Omental fat pad (tissue), 4 donors: Measurements from ENCODE around the gene ZSCAN30.

GRCh38 chr18:31229208-31229535, 66.5 kb upstream of the DSC1 start:
- PRO-cap: no peak
- RAMPAGE, long total RNA, 4 experiments: no peak in any of the 4 experiments

DNA sequence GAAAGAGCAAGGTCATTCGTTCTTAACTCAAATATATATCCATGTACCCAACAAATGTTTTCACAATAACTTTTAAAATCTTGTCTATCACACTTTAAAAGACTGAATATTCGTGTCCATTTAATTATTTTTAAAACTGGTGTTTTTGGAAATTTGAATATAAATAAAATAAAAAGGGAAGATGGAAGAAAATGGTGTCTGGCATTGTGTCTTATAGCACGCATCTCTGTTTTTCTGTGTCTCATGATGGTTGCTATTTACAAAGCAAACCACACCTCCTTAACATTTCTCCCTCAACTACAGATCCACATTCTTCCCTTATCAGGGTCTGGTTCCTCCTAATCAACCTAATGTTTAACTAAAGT, 55.9 kb upstream of the DSG1 start:
- PRO-cap: no peak
- RAMPAGE, long total RNA, 4 experiments: no peak in any of the 4 experiments

- PRO-cap: no peak
- RAMPAGE, long total RNA, 4 experiments: no peak in any of the 4 experiments
Measured at GRCh38 chr18:31278653-31279153, 39.3 kb upstream of the DSG1 start.

DNA sequence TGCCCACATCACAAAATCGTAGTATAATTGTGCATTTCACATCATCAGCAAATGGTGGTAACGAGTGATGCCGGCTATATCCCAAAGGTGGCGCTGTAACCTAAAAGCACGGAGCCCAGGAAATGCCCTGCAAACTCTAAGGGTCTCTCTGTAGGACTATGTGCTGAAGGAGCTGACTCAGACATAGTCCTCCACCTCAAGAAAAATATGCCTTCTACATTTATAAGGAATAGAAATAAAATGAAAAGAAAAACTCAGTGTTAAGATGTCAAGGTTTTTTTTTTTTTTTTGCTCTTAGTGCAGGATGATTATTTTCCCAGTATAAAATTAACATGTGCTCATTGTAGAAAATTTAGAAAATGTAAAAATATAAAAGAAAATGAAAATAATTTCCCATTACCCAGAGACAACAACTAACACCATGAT, 23.0 kb upstream of the DSG3 start:
- PRO-cap: no peak
- RAMPAGE, long total RNA, 4 experiments: no peak in any of the 4 experiments

GRCh38 chr18:31486473-31487173, 11.4 kb upstream of the DSG2 start:
- PRO-cap: no peak
- RAMPAGE, long total RNA, 4 experiments: no peak in any of the 4 experiments

DNA sequence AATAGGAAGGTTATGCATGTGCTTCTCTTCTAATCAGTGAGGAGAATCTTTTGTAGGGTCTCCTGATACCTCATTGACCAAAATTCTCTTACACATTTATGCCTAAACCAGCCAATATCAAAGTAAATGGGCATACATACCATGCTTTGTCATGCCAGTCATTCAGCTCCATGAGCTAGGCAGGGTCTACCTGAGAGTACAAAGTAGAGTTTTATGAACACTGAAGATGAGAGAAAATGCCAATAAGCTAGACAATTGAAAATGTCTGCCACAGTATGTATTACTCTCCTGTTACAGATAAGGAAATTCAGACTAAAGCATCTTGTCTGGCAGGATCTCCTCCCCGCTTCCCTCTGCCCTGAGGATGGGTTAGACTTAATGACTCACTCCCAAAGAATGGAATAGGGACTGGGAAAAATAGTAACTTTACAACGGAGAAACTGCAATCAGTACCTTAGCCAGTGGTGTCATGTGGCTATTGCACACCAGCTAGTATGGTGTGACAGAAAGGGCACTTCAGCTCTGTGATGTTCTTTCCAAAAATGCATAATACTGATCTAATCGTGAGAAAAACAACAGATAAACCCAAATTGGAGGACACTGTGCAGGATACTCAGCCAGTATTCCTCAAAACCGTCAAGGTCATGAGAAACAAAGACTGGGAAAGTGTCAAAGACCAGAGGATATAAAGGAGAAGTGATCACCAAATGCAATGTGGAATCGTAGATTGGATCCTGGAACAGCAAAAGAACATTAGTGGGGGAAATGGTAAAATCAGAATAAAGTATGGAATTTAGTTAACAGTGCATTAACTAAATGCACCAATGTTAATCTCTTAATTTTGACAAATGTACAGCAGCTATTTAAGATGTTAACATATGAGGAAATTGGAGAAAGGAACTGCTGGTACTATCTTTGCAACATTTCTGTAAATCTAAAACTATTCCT, 15.6 kb downstream of the DSG2 start:
- PRO-cap: no peak
- RAMPAGE, long total RNA, 4 experiments: no peak in any of the 4 experiments

DNA sequence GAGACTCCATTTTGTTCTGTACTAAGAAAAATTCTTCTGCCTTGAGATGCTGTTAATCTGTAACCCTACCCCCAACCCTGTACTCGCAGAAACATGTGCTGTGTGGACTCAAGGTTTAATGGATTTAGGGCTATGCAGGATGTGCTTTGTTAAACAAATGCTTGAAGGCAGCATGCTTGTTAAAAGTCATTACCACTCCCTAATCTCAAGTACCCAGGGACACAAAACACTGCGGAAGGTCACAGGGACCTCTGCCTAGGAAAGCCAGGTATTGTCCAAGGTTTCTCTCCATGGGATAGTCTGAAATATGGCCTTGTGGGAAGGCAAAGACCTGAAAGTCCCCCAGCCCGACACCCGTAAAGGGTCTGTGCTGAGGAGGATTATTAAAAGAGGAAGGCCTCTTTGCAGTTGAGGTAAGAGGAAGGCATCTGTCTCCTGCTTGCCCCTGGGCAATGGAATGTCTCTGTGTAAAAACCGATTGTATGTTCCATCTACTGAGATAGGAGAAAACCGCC, 49.9 kb upstream of the SLC25A52 start:
- PRO-cap: no peak
- RAMPAGE, long total RNA, 4 experiments: no peak in any of the 4 experiments

DNA sequence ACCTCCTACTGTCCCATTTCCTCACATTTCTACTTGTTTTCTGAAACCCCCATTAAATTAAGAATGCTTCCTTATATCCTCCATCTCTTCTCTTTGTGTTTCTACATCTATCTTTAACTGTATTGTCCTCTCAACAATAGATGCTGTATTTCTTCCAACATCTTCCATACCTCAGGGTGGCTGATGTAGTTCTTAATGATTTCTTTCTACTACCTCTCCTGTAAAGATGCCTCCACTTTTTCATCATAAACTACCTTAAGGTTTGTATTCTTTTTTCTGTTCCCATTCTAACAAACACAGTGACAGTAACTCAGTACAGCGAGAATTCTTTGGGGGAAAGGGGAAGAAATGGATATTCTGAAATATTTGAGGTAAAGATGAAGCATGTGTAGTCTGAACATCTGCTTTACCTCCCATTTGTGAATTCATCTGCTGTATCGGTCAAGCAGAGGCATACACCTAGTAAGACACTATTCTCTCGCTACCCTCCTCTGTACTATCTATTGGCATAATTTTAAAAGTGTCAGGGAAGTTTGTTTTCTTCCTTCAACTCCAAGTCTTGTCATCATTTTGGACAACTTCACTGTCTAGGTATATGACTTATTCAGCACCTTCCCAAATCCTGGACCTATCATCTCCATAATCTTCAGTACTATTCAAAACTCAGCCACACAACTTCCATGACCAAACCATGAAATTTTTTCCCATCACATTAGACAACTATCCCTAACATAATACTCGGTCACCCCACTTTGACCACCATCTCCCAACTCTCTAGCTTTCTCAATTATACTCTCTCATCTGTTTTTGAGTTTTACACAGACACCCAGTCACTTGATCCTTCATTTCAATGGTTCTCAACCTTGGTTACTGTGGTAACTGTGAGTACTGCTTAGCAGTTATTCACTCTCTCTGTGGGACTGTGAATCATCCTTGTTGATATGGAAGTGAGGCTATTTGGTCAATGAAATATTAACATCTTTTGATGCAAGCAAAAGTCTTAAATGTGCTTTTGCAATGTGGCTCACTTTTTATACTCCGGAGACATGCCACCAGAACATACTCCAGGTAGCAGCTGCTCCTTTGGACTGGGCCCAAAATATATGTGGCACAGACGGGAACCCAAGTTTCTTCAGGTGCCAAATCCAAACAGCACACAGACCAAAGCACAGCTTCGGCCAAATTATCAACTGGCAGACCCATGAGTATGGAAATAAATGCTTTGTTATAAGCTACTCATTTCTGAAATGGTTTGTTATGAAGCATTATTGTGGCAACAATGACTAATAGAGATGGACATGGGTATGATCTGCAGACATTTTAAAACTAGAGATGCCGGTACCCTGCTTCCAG, 74.6 kb upstream of the SLC25A52 start:
- PRO-cap: no peak
- RAMPAGE, long total RNA, 4 experiments: no peak in any of the 4 experiments

DNA sequence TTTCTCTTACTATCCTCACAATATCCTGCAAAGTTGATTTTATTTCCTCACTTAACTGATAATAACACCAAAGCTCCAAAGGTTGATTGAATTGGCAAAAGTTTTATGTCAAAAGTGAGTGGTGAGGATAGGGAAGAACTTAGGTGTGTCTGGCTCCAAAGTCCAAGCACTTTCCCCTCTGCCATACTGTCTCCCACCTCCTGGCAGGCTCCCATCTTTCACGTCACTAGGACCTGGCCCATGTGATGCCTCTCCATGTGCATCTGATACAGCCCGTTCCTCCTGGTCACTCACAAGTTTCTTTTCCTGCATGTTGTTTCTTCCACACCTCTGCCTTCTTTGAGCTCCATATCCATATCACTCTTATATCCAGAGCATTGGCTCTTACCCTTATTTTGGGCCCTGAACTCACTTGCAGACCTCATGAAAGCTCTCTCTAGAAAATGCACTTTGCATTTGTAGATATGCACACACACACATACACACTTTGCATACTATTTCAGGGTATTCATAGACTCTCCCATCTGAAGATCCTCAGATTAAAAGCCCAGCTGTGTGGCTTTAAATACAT, 12.2 kb downstream of the MEP1B start:
- PRO-cap: no peak
- RAMPAGE, long total RNA, 4 experiments: no peak in any of the 4 experiments

DNA sequence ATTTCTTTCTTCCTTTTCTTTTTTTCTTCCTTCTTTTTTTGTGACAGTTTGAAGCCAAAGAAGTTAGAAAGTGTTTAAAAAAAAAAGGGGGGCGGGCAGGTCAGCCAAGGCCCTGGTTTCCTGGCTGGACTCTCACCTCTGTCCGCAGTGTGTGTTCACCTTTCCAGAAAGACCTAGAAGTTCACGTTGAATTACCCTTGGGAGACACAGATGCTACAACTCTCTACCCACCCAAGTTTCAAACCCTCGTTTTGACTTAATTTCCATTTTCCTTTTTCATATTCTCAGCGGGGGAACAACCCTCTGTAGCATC, 19.9 kb downstream of the MEP1B start:
- PRO-cap: no peak
- RAMPAGE, long total RNA, 4 experiments: no peak in any of the 4 experiments

DNA sequence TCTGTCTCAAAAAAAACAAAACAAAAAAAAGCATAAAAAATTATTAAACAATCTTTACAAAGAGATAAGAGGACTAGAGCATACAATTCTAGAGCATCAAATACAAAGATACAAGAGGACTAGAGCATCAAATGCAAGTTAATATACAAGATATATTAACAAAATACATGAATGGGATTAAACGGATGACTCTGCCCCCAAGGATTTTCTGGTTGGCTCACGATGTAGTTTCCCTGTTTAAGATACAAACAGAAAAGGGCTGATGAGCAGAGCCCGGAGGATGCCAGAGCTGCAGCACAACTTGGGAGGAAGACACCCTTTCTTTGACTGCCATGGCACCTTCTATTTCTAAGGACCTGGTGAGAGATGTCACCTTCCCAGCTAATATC, 93.7 kb downstream of the MEP1B start:
- PRO-cap: no peak
- RAMPAGE, long total RNA, 4 experiments: no peak in any of the 4 experiments

DNA sequence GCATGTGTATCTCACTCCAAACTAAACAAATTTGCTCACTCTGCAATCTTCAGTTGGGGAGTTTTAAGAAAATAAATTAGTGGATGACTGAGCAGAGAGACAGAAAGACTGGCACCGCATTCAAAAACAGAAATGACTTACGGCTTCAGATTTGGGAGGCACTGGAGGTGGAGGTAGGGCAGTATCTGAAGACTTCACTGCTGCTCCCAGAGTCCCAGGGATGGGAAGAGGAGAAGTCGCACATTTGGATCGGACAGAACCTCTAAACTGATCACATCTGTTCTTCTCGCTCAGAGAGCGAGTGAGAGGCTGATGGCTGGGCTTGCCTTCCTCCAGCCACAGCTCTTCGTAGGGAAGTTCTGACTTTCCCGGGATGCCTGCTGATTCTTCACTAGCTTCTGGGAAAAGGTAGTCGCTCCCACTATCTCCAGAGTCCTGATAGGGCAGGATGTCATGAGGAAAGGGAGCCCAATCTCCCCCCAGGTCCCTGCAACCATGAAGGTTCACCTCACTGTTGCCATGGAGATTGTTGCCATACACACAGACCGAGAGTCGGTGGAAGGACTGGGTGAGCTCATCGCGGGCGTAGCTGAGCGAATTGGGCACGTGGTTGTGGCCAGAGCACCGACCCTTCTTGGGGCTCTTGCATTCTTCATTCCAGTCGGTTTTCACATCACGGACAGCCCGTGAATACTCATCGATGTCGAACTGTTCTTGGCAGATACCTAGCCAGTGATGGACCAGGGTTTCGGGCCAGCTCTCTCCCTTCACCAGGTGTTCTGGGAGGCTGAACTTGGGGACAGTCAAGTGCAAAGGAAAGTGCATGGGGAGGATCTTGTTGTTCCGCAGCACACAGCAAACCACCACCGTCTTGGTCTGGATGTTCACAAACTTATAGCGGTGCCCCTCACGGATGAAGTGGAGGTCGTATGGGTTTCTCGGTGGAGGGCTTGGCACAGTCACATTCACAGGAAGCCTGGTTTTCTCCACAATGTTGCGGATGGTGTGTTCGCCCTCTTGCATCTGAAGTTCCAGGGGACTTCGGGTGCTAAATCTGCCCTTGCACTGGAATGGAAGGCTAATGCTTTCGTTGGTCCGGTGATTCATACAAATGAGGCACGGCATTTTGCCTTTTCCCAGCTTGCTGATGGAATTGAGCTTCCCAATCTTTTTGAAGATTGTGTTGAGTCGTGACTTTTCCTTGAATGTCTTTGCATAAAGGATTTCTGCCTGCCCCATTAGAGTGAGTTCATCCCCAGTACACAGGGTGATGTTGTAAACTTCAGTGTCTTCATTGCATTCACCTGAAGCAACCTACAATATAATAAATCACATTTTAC, 97.5 kb downstream of the MEP1B start:
- PRO-cap: no peak
- RAMPAGE, long total RNA, 4 experiments: no peak in any of the 4 experiments

DNA sequence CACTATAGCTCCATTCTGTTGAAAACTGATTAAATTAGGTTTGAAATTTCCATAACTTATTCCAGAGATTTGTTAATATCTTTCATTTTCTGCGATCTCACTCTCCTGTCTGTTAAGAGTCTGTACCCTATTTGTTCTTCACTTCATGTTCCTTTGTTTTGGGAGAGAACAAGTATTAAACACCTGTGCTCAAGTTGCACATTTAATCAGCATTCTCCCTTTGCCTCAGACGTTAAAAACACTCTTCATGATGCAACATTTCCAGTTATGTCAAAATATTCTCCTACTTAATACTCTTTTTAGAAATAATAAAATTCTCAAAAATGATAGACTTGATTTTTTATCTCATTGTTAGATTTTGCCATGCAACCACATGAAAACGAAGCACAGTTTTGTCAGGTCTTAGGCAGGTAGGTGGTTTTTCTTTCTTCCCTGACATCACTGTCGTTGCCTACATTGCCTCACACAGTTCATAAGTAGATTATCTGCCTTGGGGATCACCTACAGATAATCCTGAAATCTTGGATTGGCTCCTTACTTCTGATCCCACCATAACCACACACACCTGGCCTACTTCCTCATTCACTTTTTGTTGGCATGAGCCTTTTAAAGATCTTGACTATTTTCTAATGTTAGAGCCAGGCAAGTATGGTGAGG, 109.8 kb downstream of the GAREM1 start:
- PRO-cap: no peak
- RAMPAGE, long total RNA, 4 experiments: no peak in any of the 4 experiments

- PRO-cap: no peak
- RAMPAGE, long total RNA, 4 experiments: no peak in any of the 4 experiments
Measured at GRCh38 chr18:32382924-32383617, 87.6 kb downstream of the GAREM1 start.

DNA sequence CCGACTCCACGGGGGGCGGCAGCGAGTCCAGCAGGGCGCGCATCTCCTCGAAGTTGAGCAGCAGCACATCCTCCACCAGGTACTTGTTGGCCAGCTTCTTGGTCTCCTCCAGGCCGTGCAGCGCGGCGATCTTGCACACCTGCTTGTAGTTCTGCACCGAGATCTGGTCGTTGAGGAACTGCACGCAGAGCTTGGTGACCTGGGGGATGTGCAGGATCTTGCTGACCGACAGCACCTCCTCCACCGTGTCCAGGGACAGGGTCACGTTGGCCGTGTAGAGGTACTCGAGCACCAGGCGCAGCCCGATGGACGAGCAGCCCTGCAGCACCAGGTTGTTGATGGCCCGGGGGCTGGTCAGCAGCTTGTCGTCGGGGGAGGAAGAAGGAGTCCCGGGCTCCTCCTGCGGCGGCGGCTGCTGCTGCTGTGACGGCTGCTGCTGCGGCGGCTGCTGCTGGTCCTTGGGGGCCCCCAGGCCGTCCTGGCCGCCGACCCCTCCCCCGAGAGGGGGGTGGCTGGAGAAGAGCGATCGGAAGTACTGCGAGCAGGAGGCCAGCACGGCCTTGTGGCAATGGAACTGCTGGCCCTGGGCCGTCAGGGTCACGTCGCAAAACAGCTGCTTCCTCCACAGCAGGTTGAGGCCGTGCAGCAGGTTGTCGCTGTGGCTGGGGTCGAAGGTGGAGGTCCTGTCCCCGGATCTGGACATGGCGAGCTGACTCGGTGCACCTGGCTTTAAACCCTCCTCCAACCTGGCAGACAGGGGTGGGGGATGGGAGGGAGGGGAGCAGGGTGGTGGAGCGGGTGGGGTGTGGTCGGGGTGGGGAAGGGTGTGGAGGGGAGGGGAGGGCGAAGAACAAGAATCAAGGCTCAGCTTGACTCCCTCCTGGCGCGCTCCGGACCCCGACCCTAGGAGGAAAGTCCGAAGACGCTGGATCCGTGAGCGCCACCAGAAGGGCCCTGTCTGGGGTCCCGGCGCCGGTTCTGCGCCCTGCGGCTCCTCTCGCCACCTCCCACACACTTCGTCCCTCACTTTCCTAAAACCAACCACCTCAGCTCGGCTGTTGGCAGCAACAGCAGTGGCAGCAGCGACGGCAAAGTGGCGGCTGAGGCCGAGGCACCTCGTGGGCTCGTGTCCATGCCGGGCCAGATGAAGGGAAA, 2.6 kb downstream of the KLHL14 start:
- PRO-cap: no peak
- RAMPAGE, long total RNA, 4 experiments: no peak in any of the 4 experiments

- PRO-cap: no peak
- RAMPAGE, long total RNA, 4 experiments: no peak in any of the 4 experiments
Measured at GRCh38 chr18:34593669-34594729, 116.1 kb upstream of the DTNA start.

DNA sequence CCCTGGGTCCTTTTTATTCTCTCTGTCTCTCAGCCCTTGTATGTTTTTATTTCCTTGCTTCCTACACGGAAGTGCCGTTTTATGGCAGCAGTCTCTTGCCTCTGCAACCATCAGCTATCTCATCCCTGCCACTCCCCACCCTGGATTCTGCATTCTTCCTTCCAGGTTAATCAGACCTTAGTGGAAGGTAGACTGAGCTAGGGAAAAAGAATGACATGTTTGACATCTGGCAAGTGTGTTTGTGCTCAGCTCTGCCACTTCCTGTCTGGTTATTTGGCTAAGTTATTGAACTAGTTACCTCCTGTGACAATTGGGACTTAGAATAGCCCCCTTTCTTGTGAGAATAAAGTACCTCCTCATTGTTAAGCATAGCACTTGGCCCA, 11.0 kb upstream of the MAPRE2 start:
- PRO-cap: no peak
- RAMPAGE, long total RNA, 4 experiments: no peak in any of the 4 experiments

DNA sequence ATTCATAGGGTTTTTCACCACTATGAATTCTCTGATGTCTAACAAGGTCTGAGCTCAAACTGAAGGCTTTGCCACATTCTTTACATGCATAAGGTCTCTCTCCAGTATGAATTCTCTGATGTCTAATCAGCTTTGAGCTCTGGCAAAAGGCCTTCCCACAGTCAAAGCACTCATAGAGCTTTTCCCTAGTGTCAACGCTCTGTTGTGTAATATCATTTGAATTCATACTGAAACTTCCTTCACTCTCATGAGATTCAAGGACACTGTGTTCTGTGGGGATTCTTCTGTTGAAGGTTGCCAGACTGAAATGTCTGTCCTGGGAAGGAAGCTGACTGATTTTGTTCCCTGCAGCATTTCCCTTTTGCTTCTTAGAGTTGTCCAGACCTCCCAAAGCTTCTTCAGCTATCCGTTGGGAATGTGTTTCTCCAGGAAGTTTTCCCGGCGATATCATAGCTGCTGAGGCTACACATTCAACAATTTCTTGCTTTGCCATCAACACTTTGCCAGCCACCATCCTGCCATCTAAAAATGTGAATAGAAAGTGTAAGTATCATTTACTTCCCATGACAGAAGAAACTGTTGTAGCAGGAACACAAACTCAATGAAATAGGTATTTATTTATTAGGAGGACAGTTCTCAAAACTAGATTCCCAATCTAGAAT, 13.2 kb downstream of the ZNF397 start:
- PRO-cap: no peak
- RAMPAGE, long total RNA, 4 experiments: no peak in any of the 4 experiments

- PRO-cap: no peak
- RAMPAGE, long total RNA, 4 experiments: no peak in any of the 4 experiments
Measured at GRCh38 chr18:35267692-35268235, 22.3 kb downstream of the ZSCAN30 start.

DNA sequence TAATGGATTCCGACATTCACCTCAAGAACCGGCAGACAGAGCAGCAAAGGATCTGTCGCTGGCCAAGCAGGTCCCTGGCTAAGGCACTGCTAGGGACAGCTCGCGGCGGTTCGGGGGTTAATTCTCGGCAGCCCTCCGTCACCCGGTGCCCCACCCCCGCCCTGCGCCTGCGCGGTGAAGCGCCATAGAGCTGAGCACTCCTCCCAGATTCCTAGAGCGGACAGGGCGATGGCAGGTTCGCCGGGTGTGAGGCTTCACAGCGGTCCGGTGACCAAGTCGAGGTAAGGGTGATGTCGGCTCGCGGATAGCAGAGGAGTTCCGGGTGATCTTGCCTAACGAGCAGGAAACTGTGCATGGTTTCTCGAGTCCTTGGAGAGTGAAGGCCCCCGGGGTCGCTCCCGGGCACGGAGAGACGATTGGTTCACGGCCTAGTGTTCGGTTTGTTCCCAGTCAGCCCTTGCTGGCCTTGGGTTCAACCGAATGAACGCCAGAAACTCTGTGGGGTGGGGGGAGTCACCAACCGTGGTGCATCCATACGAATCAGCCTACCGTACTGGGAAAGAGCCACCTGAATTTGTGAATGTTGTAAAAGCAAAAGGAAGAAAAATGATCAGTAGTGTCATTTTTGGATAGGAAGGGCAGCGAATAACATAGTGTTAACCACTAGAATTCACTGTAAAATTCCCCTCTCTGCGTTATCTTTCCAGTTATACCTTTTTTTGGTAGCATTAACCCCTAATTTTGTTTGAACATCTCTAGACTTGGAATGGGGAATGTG, at the start of gene ZSCAN30:
ZSCAN30 (minus strand) TSS at position 119 of the 778 bp plus-strand sequence.
- PRO-cap: bidirectional peak, plus-strand start at position 310 of the sequence, minus-strand start at position 83 of the sequence
- RAMPAGE, long total RNA, 4 experiments: start-site peak on the plus strand in 4 of 4 experiments, centred at positions 237 to 241 of the sequence, 148 to 516 reads per replicate; start-site peak on the minus strand in 2 of 4 experiments, centred at positions 90 to 93 of the sequence, 21 to 28 reads per replicate